NB4 (cell line): ENCODE data around the genes CYP17A1 and NT5C2.

DNA sequence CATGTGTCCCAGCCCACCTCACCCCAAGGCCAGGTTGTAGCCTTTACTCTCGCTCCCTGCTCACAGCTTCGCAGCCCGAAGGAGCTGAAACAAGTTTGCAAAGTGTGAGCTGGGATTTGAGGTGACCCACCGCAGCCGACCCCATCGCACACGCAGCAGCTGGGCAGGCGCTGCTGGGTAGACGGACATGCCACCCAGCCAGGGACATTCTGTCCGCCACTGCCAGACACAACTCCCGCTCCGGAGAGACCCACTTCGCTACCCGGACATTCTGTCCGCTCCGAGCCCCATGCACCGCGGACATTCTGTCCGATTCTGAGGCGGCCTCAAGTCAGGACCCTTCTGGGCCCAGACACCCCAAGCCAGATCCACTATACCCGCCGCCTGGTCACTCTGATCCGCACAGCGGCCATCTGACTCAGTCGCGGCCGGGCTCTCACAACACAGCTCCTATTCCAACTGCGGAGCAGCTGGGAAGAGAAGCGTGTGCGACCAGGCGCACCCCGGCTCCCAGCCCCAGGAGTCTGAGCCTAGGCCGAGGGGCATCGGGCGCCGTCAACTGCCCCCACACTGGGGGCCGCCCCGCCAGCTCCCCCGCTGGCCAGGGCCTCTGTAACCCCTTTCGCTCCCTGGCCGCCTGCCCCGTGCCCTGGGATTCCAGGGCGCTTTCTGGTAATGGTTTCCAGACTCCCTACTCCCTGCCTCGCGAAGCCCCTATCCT lies 784 bp downstream of the PITX3 start:
- RRBS = 95% methylated on average over 6 of the region's 45 CpGs

GRCh38 chr10:102279646-102280294 lies 34.4 kb downstream of the GBF1 start:
- RRBS = no CpG with 5 or more reads among the region's 5 CpGs

DNA sequence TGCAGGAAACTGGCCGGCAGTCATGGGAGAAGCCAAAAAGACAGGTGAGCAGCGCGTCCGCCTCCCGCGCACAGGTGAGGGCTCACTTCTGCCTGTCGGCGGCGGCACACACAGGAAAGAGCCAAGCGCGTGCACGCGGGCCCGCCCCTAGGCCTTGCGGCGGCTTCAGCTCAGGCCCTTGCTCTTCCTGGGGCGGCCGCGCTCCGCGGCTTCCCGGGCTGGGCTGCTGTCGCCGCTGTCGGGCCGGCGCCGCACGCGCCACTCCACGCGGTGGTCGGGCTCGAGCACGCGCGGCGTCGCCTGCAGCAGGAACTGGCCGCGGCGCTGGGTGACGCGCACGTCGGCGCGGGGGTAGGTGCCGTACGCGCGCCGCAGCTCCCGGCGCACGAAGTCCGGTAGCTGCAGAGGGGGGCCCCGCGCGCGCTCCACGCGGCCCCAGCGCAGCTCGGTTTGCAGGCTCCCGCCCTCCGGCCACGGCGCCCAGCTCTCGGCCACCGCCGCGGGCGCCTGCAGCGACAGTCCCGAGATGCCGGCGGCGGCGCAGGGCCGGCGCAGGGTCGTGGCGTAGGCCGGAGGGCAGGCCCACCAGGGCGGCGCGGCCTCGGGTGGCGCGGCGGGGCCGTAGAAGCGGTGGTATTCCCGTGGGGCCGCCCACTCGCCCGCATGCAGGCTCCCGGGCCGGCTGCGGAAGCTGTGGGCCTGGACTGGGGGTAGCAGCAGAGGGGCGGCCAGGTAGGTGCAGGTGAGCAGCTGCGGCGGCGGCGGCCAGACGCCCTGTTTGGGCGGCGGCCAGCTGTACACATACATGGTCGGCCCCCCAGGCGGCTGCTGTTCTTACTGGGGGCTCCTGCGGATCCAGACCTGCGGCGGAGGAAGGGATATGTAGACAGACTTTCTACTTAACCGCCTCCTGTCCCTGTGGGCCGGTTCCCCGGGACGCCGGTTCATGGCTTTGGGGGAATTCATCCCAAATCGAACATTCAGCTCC lies 762 bp downstream of the C10orf95 start:
- RRBS = under 1% methylated on average over 29 of the region's 120 CpGs

GRCh38 chr10:102647135-102647579 lies 2.9 kb downstream of the TRIM8 start:
- RRBS = no CpG with 5 or more reads among the region's 11 CpGs

DNA sequence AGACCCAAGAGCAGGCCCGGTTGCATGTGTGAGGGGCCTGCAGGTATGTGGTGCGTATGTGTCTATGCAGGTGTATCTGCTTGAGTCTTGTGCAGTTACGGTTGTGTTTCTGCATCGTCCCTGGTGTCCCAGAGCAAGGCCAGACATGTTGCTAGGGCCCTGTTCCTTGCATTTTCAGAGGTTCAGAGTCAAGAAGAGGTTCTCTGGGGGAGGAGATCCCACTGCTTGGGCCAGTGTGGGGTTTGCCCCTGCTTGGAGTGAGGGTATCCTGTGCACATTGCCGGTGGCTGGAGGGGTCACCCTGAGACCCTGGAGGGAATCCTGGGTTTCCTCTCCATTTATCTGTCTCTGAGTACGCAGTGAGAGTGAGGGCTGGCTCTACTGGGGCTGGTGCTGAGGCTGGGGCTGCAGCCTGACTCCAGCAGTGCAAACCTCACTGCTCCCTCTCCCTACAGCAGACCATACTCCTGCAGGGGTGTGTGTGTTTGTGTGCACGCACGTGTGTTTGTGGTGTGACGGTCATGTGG lies 4.1 kb downstream of the TRIM8 start:
- RRBS = no CpG with 5 or more reads among the region's 9 CpGs

DNA sequence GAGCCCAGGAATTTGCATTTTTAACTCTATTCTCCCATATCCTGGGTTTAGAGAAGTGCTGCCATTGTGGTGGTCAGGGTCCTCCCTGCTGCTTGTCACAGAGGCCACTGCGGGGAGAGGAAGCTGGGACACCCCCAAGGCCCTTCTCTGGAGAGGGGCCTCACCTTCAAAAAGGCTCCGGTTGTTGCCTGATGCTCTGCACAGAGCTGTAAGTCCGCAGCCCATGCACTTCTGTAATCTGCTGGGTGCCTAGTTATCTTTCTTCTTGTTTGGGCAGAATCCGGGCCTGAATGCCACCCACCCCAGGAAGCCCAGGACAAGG lies 14.9 kb downstream of the TRIM8 start:
- RRBS = 100% methylated on average over 2 of the region's 4 CpGs

- RRBS = no CpG with 5 or more reads among the region's 2 CpGs
Observed at GRCh38 chr10:102674640-102674969, 30.3 kb downstream of the TRIM8 start.

GRCh38 chr10:102764799-102765594 lies 21.2 kb downstream of the WBP1L start:
- RRBS = no CpG with 5 or more reads among the region's 9 CpGs

- RRBS = no CpG with 5 or more reads among the region's 7 CpGs
Observed at GRCh38 chr10:102769288-102770142, 25.8 kb downstream of the WBP1L start.

DNA sequence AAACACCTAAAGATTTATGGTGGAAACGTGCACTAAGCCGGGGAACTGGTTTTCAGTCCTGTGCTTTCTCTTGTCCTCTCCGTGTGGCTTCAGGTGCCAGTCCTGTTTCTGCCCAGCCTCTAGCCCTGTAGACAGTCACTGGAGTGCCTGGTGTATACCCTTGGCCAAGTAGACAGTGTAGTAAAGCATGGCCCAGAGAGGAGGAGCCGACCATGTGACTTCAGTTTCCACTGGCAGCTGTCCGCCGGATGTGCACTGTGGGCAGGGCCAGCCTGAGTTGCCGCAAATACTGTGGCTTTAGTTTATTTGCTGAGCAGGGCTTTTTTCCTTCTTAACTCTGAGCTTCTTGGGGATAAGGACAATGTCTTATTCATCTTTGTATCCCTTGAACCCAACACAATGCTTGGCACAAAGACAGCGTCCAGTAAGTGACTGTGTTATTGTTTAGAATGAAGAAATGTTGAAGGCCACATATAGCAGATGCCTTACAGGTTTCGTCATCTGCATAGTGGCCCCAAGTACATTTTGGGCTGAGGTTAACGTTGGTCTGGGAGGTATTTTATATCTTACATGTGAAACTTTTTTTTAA lies 40.8 kb downstream of the CYP17A1 start:
- RRBS = no CpG with 5 or more reads among the region's 10 CpGs

- RRBS = no CpG with 5 or more reads among the region's 11 CpGs
Observed at GRCh38 chr10:102837086-102837976, at the start of gene CYP17A1. TSS of gene CYP17A1 (minus strand) at chr10:102837413.

GRCh38 chr10:103180929-103181707 lies 12.0 kb downstream of the NT5C2 start:
- RRBS = no CpG with 5 or more reads among the region's 8 CpGs

DNA sequence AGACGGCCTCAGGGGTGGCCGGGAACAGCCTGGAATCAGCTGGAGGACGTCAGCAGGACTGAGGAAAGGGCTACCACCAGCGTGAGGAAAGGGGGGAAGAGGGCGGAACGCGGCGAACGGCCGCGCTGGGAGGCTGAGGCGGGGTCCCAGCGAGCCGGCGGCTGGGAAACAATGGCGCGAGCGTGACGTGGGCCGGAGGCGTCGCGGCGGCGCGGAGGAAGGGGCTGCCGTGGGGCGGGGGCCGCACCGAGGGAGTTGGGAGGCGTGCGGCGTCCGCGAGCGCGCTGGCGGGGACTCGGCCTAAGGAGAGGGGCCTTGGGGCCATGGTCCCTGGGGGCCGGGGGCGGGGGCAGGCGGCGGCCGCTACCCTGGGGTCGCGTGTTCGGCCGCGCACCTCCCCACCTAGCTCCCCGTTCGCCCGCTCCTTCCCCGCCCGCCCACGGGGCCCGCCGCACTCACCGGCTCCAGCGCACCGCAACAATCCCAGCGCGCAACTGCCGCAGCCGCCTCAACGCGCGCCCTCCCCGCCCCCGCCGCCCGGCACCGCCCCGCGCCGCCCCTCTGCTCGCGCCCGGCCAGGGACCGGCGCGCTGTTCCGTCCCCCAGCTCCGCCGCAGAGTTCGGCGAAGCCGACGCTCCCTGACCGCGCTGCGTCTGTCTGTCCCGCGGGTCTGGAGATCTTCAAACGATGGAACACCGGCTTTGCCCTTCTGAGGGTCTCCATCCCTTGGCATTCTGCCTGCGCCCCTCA lies at the start of gene NT5C2:
TSS of gene NT5C2 (minus strand) at position 496 of the 751 bp plus-strand sequence.
- RRBS = under 1% methylated on average over 29 of the region's 96 CpGs

DNA sequence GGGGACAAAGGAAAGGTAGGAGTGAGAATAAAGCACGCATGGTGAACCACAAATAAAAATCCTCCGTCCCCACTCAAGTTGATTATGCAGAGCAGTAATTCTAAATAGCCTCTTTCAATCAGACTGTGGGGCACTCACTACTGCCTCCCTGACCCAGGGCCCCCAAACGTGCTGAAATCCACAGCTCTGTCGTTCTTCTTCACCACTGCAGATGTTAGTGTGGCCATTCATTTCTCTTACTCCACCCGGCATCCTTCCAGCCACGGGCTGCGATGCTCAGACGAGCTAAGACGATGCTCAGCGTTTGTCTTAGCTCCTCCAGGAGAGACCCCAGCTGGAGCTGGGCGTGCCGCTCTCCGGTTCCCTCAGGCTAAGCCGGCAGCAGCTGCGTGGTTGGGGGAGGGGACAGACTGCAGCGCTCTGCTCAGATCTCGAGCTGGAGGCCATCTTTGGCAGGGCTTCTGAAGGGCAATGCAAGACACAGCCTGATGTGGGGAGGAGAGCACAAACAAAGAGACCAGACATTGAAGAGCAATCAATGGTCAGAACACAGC lies 4.7 kb downstream of the INA start:
- RRBS = 25% methylated on average over 6 of the region's 17 CpGs

DNA sequence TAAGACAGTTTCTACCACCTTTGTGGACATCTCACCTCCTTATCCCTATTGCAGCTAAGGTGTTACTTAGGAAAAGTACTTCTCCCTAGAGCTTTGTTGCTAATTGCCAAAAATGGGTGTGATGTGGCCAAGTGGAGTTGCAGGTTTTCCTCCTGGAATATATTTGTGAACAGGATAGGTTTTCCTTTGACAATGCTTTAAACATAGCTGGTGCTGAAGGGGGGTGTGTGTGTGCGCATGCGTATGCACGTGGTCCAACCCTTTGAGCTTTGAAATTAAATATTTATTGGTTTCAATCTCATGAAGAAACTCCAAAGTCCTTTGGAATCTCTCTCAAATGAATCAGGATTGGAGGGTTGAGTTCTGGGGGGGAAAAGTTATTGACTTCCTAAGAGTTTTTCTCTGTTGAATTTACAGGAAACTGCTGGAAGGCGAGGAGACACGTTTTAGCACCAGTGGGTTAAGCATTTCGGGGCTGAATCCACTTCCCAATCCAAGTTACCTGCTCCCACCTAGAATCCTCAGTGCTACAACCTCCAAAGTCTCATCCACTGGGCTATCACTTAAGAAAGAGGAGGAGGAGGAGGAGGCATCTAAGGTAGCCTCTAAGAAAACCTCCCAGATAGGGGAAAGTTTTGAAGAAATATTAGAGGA lies 11.1 kb downstream of the INA start:
- RRBS = no CpG with 5 or more reads among the region's 6 CpGs

DNA sequence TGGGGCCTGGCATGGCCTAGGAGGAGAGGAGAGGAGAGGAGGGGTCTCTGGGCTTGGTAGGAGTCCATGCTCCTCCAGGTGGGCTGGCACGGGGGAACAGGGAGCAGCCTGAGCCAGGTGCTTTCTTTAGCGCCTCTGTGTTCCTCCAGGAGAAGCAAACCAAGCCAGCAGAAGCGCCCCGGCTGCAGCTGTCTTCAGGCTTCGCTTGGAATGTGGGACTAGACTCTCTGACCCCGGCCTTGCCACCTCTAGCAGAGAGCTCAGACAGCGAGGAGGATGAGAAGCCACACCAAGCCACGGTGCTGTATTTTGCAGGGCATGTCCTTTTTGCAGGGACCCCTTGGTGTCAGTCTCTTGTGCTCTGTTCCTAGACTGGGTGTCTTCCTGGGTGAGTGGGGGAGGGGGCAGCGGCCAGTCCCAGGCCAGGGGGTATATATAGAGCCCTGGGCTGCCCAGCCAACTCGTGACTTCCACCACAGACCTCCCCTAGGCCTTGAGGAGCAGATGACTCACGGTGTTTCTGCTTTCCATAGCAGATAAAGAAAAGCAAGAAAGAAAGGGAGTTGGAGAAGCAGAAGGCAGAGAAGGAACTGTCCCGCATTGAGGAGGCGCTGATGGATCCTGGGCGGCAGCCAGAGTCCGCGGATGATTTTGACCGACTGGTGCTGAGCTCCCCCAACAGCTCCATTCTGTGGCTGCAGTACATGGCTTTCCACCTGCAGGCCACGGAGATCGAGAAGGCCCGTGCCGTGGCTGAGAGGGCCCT lies 10.3 kb downstream of the CALHM2 start:
- RRBS = no CpG with 5 or more reads among the region's 21 CpGs

DNA sequence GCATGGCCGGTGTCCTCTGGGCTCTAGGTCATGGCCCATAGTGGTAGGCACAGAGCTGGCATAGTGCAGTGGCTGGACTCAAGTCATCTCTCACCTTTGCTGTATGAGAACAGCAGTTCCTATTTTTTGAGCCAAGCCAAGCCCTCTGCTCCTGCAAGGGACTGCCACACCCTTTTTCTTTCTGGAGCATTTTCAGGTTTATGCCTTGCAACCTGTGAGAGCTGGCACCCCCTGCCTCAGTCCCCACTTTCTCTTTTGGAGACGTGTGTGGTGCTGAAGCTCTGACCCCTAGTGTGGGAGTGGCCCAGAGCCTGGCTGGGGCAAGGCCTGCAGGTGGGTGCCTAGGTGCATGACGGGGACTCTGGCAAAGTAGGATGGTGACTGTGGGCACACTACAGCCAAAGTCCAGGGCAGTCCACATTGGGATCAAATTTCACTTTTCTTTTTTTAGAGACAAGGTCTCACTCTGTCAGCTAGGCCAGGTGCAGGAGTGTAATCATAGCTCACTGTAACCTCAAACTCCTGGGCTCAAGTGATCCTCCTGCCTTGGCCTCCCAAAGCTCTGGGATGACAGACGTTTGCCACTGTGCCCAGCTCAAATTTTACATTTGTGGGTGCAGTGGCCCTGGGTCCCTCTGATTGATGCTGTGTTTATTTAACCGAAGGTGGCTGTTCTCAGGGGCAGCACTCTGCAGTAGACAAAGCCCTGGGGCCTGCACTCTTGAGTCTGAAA lies 52.2 kb downstream of the NEURL1 start:
- RRBS = no CpG with 5 or more reads among the region's 5 CpGs

- RRBS = 91% methylated on average over 65 of the region's 106 CpGs
Observed at GRCh38 chr10:103584607-103585269, 91.2 kb downstream of the NEURL1 start.

GRCh38 chr10:103594696-103595876 lies 101.6 kb downstream of the NEURL1 start:
- RRBS = no CpG with 5 or more reads among the region's 10 CpGs

- RRBS = no CpG with 5 or more reads among the region's 11 CpGs
Observed at GRCh38 chr10:103605648-103606268, 112.3 kb downstream of the NEURL1 start.